GM23248 (cell line): Measurements from ENCODE around the gene SMOC2.

DNA sequence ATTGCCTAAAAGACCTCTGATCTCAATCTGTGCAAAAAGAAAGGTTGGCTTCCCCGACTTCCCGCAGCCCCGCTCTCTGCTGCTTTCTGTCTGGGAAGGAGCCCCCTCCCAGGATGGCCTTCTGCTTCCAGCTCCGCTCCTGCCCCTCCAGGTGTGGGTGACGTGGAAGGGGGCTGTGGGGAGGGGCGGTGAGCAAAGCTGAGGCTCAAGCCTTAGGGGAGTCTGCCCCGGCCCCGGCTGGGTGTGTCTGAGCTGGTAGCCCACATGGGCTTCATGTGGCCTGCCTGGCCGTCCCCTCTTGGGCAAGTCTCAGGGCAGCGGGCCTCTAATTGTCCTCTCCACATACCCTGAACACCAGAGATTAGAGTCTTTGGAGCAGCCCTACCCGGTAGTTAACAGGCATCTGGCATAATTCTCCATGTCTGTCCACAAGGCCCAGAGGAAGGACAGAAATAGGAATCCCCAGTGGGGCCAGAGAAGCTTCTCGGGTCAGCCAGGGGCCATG is 24.3 kb downstream of the FRMD1 start:
- RAMPAGE, long total RNA = no peak

- RAMPAGE, long total RNA = no peak
Observed at GRCh38 chr6:168116942-168117287, 37.9 kb upstream of the FRMD1 start.

- RAMPAGE, long total RNA = no peak
Observed at GRCh38 chr6:168200606-168201013, 119.0 kb downstream of the DACT2 start.

- RAMPAGE, long total RNA = no peak
Observed at GRCh38 chr6:168322907-168323424, 3.4 kb upstream of the DACT2 start.

GRCh38 chr6:168418125-168418479 is 22.9 kb upstream of the SMOC2 start:
- RAMPAGE, long total RNA = no peak

DNA sequence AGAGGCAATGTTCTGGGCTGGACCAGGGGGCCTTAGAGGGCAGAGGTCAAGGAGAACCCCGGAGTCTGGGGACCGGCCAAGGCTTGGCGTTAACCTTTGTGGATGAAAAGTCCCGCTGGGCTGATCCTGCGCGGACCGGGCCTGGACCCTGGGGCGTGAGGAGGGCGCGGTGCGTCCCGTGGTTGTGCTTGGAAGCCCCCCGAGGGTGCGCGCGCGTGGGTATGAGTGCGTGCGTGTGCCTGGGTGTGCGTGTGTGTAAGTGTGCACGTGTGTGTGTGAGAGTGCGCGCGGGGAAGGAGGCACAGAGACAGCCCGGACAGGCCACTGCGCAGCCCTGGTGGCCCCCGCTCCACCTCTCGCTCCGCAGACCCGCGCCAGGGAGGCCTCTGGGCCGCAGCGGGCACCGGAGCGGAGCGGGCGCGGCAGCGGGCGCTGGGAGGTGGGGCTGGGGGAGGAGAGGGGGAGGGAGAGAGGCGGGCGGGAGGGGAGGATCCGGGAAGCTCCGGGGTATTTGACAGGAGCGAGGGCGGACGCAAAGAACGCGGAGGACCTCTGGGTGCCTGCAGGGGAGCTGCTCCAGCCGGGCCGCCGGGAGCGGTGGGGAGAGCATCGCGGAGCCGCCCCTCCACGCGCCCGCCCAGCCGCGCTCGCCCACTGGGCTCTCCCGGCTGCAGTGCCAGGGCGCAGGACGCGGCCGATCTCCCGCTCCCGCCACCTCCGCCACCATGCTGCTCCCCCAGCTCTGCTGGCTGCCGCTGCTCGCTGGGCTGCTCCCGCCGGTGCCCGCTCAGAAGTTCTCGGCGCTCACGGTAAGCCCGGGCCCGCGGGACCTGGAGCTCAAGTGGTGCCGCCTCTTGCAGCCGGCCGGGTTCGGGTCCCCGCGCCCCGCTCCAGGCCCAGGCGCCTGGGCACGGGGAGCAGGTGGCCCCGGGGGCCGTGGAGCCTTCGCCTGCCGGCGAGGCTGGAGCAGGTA is at the start of gene SMOC2:
SMOC2 (plus strand) TSS at position 539 of the 973 bp plus-strand sequence.
- RAMPAGE, long total RNA = no peak

- RAMPAGE, long total RNA = no peak
Observed at GRCh38 chr6:168524649-168525283, 83.8 kb downstream of the SMOC2 start.

- RAMPAGE, long total RNA = no peak
Observed at GRCh38 chr6:168530736-168531030, 89.7 kb downstream of the SMOC2 start.

GRCh38 chr6:168537031-168537395 is 96.0 kb downstream of the SMOC2 start:
- RAMPAGE, long total RNA = no peak

DNA sequence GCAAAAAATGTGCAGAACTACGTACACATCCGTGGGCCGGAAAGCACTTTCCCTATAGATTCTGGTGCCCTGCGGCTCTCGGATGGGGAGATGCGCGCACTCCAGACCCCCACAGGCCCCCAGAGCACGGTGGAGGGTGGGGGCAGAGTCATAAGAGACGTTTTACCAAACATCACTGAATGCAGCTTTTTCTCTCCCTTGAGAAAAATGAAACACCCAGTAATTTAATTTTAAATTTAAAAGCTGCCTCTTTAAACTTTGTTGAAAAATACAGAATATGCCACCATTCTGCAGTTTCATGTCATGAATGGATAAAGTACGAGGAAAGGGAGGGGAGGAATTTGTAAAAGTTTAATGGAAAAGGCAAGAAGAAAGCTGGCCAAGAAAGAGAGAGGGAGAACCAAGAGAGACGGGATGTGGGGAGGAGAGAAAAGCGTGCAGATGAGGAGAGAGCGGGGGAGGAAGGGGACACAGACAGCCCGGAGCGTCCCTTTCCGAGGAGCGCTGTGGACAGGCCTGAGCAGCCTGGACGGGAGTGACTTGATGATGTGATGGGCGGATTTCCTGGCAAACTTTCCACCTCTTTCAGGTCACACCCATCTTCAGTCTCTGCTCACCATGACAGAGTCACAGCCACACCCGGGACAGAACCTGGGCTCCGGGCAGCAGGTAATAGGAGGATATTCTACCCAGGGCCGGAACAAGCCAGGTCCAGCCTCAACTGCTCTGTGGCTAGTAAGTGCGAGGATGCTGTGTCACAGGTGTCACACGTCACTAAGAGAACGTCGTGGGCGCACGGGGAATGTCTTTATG is 84.5 kb downstream of the THBS2 start:
- RAMPAGE, long total RNA = no peak

GRCh38 chr6:169217217-169217885 is 36.3 kb downstream of the THBS2 start:
- RAMPAGE, long total RNA = no peak

DNA sequence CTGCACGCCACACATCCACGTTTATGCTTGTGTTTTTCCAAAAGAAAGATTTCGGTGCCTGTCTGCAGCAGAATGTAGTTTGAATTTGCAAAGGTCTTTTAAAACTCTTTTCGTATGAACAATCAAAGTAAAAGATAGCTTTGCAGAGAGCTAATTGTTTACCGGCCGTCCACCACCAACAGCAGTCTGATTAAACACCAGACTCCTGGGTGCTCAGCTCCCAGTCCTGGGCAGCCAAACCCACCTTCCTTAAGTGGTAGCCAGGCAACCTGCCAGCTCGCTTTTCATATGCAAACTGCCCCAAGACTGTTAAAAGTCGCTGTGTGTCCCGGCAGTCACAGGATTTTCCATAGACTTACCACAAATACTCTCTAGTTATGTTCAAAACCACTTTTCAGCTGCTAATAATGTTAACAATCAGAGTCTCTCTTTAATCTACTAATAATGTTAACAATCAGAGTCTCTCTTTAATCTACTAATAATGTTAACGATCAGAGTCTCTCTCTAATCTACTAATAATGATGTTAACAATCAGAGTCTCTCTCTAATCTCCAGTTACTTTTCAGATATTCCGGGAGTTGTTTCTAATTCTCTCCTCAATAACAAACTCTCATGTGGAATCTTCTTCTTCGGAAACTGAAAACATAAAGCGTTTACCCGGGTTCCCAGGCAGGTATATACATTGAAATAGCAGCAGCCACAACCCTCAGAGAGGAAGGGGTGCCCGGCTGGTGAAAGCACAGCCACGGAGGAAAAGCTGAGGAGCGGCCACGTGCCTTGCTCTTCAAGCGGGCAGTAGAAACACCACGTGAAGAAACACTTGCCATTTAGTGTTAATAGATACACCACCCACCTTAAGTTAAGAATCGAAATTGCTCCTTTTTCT is 651 bp downstream of the THBS2 start:
- RAMPAGE, long total RNA = no peak

DNA sequence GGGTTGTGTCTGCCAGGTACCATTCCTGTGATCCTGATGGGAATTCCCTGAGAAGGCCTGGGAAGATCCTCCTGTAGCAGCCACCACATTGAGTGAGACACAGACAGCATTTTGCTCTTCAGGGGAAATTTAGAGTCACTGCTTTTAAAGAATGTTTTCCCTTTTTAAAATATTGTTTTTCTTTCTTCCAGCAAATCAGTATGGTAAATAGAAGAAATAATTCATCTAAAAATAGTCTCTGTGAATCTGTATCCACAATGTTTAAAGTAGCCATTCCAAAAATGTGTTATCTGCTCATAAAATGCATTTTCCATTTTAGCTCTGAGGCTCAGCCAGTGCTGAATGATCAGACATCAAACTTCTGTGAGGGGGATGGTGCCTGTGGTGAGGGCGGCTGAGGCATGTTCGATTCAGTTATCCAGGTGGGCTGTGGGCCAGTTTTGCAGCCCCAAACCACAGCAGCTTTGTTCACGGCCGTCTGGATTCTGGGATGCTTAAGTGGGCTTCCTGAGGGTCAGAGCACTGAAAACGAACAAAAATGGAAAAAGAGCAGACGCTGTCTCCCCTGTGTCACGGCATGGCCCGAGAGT is 134.7 kb upstream of the THBS2 start:
- RAMPAGE, long total RNA = no peak

- RAMPAGE, long total RNA = no peak
Observed at GRCh38 chr6:169427779-169428357, 174.2 kb upstream of the THBS2 start.

GRCh38 chr6:169654457-169655562 is 47.0 kb downstream of the WDR27 start:
- RAMPAGE, long total RNA = no peak

DNA sequence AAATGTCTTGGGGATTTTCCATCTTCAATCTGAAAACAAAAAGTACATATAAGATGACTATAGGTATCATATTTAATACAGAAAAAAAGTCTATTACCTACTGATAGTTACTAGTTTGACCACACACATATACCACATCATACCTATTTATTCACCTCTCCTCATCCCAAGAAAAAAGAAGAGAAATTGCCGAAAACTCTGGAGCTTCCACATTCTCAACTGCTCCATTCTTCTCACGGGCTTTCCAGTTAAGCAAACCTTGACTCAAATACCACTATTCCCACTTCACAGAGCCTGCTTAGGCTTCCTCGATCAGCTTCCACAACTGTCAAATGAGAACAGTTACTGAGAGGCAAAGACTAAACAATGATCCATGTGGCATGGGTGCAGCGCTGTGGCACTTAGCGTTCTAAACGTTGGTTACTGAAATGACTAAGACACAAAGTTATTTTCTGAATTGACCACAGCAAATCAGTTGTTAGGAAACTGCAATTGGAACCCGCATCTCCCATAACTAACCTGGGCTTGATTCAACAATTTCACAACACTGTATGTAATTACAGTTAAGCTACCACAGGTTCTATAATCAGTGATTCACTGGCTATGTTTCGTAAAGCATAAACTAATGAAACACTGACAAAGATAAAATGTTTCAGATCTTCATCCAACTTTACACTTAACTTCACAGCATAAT is 12.7 kb downstream of the WDR27 start:
- RAMPAGE, long total RNA = no peak

- RAMPAGE, long total RNA = no peak
Observed at GRCh38 chr6:169712261-169712676, 10.3 kb downstream of the C6orf120 start.

DNA sequence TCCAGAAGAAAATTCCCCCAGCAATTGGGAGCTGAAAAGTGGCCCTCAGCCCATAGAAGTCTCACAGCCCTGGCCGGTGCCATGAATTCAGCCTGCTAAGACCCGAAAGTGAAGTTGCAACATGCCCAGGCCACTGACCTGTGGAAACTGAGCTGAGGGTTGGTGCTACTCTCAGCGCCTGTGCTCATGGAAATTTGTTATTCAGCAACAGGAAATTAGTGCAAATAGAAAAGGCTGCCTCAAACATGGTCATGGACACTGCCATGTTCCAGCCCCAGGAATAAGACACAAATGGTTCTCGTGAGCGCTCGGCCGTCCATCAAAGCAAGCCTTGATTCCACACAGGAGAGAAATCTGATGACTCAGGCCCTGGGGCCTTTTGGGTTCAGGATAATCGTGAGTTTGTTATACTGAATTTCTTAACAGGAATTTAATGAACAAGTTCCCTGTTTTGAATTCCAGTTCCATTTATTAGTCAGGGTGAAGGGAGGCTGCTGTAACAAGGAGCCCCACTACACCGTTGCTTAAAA is 152.7 kb downstream of the ERMARD start:
- RAMPAGE, long total RNA = no peak

DNA sequence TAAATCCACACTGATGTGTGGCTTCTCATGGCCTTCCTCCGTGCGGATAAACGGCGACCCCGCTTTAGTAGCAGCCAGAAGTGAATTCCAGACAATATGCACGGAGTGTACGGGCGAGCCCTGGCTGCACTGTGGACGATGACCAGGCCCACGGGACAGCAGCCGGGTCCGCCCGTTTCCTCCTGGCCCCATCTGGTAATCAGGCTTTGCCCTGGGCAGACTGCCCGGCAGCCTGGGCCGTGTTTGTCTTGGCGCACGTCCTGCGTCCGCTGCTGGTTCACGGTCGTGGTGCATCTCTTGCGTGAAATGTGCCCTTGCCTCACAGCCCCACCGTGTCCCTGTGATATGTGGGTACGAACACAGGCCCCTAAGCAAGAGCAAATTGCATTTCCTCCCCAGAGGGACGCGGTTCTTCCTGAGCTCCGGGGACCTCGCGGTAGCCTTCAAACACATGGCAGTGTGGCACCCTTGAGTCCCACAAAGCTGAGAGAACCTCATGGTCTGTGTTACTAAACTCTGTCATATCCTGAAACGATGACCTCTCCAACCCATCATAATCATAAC is 183.0 kb downstream of the ERMARD start:
- RAMPAGE, long total RNA = no peak

GRCh38 chr6:170025061-170025269 is 265.9 kb downstream of the DLL1 start:
- RAMPAGE, long total RNA = no peak